Skeletal muscle tissue (tissue), 7 donors: ENCODE measurements around a stretch of chr16.

DNA sequence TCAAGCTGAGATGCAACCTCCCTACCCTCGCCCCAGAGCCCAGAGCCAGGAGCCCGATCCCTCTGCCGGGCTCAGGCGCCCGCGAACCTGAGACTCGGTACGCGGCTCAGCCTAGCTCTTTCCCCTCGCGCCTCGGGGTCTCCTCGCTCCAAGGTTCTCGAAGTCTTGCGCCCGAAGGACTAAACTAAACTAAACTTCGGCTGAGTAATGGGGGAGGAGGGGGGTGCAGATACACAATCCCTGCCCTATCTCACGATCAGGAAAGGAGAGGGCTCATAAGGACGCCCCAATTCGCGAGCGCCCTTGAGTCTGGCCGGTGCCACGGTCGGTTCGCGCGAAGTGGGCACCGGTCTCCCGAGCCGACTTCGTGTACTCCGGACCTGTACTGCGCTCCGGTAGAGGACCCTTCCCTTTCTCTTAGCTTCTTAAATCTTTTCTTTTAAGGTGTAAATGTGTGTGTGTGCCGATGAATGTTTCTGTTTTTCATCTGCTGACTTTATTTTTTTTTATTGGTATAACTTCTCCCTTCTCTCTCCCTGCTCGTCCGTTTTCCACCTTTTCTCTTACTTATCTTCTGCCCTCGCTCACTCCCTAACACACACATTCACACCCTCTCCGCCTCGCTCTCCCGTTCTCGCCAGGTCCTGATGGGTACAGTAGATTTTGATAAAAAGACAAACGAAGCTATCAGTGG lies 1.9 kb upstream of the SALL1 start:
- PRO-cap, 3 experiments = no peak in any of the 3 experiments
- RAMPAGE, long total RNA = no peak
- RRBS, 2 experiments = no CpG with 5 or more reads among the region's 44 CpGs

DNA sequence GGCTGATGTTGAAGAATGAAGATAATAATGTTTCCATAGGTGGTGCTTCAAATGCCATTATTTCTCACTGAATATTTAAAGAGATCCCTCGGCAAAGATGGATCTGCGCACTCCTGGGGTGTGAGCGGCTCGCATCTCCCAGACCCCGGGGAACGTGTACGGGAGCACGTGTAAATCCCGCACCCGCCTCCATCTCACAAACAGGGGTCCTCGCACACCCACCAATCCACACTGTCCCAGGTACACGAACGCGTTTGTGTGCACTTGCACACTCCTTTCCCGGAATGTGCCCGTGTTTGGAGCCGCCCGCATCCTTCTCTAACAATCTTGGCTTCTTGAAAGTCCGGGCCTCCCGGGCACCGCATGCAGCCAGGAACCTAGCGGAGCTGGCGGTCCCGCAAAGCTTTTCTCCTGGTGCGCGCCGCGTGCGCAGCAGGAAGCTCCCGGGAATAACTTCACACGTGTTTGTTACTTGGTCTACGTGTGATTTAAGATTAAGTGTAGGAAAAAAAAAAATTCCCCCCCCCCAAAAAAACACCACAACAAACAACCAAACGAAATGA lies 2.5 kb upstream of the SALL1 start:
- PRO-cap, 3 experiments = no peak in any of the 3 experiments
- RAMPAGE, long total RNA = no peak
- RRBS, 2 experiments = 8% methylated on average over 21 of the region's 33 CpGs

- PRO-cap, 3 experiments = no peak in any of the 3 experiments
- RAMPAGE, long total RNA = no peak
- RRBS, 2 experiments = 19 to 24% methylated on average over 2 of the region's 6 CpGs
Measured at GRCh38 chr16:51243933-51244132, 92.8 kb upstream of the SALL1 start.

DNA sequence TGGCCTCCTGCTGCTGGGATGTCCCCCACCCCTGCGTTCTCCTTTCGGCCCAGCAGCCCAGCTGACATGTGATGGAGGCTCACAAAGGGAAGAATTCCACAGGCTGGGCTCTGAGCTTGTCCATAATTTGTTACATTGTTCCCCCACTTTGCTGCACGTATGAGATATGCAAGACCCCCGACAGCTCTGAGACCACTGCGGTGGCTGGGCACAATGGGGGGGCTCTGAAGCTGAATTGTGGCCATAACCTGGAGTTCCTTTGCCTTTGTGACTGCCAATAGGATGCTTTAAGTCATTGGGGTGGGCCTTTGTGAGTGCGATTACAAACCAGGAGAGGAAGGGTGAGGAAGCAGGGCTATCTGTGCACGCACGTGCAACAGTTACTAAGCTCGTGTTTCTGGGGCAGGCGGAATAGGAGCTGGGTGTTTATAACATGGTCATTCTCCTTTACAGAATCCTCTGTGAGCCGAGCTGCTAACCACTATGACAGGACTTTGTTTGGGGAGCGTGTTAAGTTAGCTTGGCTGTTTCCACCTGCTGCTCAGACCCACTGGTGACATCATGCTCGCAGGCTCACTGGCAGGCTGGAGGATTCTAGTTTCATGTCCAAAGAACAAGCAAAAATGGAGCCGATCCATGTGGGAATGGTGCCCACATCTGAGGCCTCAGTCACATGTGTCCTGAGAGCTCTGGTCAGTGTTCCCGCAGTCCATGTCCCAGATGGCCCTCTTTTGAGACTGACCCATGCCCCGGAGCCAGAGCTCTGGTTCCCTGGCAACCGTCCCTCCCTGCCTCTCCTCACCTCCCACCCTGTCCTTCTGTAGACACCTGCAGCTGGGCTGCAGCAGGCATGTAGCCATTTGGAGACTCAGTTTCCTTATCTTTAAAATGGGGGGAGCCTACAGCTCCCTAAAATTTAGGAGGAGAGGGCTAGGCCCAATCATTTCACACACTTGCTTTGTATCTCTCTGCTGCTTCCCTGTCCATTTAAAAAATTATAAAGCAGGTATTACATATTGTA lies 208.4 kb upstream of the SALL1 start:
- PRO-cap, 3 experiments = no peak in any of the 3 experiments
- RAMPAGE, long total RNA = no peak
- RRBS, 2 experiments = no CpG with 5 or more reads among the region's 17 CpGs

- PRO-cap, 3 experiments = no peak in any of the 3 experiments
- RAMPAGE, long total RNA = no peak
- RRBS, 2 experiments = no CpG with 5 or more reads among the region's 10 CpGs
Measured at GRCh38 chr16:51591806-51592471, 440.9 kb upstream of the SALL1 start.

DNA sequence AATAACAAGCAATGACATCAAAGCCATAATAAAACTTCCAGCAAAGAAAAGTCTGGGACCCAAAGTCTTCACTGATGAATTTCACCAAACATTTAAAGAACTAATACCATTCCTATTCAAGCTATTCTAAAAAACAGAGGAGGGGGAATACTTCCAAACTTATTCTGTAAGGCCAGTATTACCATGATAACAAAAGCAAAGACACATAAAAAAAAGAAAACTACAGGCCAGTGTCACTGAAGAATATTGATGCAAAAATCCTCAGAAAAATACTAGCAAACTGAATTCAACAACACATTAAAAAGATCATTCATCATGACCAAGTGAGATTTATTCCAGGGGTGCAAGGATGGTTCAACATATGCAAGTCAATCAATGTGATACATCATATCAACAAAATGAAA lies 591.9 kb upstream of the SALL1 start:
- PRO-cap, 3 experiments = no peak in any of the 3 experiments
- RAMPAGE, long total RNA = no peak

- PRO-cap, 3 experiments = no peak in any of the 3 experiments
- RAMPAGE, long total RNA = no peak
- RRBS, 2 experiments = no CpG with 5 or more reads among the region's 9 CpGs
Measured at GRCh38 chr16:51755185-51755546, 604.1 kb upstream of the SALL1 start.

- PRO-cap, 3 experiments = no peak in any of the 3 experiments
- RAMPAGE, long total RNA = no peak
- RRBS, 2 experiments = no CpG with 5 or more reads among the region's 13 CpGs
Measured at GRCh38 chr16:53043930-53044694, 8.6 kb downstream of the CHD9NB start.

DNA sequence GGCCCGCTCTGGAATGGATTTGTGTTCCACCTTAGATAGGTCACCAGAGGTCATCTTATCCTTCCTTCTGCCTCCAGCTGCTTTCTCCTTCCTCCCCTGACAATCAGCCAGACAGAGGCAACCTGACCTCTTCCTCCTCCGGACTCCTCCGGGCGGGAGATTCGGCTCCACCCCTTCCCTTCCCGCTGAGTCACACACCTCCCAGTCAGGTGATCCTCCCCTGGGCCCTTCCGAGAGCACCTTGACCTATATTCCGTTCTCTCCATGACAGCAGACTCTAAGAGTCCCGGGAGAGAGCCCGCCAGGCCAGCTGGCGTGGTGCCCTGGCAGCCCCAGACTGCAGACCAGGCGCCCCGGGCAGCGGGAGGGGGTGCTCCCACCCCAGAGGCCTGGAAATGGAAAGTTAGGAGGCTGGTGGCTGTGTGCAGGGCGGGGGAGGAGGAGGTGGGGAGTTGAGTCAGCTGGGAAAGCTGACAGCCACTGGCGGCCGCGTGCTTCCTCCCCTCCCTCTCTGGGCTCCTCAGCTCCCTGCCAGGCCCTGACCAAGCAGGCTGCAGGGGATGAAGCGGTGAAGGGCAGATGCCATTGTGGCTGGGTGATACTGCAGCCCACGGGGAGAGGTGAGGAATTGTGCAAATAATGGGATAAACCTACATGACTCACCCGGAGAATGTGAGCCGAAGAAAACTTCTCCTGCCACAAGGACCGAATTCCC lies 44.9 kb downstream of the CHD9 start:
- PRO-cap, 3 experiments = peak in 3 of 3 experiments; most common plus-strand start position 280 of the sequence (in 1); most common minus-strand start position 161 of the sequence (in 2)
- RAMPAGE, long total RNA = no peak
- RRBS, 2 experiments = 3% methylated on average over 5 to 6 of the region's 23 CpGs

DNA sequence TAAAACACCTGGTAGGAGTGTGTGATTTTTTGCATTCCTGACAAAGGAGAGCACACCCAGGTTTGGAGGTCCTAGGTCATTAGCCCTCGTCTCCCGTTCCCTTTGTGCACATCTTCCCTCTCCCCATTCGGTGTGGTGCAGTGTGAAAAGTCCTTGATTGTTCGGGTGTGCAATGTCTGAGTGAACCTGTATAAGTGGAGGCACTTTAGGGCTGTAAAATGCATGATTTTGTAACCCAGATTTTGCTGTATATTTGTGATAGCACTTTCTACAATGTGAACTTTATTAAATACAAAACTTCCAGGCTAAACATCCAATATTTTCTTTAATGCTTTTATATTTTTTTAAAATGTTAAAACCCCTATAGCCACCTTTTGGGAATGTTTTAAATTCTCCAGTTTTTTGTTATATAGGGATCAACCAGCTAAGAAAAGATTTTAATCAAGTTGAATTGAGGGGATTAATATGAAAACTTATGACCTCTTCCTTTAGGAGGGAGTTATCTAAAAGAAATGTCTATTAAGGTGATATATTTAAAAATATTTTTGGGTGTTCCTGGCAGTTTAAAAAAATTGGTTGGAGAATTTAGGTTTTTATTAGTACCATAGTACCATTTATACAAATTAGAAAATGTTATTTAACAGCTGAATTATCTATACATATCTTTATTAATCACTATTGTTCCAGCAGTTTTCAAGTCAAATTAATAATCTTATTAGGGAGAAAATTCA lies 12.1 kb downstream of the AKTIP start:
- PRO-cap, 3 experiments = no peak in any of the 3 experiments
- RAMPAGE, long total RNA = no peak
- RRBS, 2 experiments = no CpG with 5 or more reads among the region's 4 CpGs

- PRO-cap, 3 experiments = no peak in any of the 3 experiments
- RAMPAGE, long total RNA = no peak
- RRBS, 2 experiments = no CpG with 5 or more reads among the region's 8 CpGs
Measured at GRCh38 chr16:53515127-53515673, 12.2 kb upstream of the AKTIP start.

GRCh38 chr16:53756583-53757075 lies 52.7 kb downstream of the FTO start:
- PRO-cap, 3 experiments = no peak in any of the 3 experiments
- RAMPAGE, long total RNA = no peak
- RRBS, 2 experiments = no CpG with 5 or more reads among the region's 3 CpGs

DNA sequence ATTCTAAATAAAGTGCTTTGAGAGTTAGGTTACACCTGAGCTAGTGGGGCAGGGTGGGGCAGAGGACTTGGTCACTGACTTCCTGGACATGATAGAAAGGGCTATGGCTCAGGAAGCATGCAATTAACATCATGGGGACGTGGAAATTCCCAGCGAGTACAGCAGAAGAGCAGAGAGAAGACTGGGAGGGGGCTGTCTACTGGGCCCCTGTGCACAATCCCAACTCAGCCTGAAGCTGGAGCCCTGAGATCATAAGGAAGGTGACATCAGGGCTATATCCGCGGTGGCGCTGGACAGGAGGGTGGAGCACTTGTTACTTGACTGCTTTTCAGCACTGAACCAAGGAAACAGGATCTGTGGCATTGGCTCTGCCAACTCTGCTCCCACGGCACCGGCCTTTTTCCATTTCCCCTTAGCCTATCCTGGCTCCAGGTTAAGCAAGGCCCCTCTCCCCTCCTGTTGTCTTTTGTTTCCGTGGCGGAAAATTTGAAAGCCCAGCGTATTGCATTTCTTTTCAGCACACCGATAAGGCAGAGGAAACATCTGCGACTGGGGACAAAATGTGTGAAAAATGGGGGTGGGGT lies 124.9 kb upstream of the IRX3 start:
- PRO-cap, 3 experiments = no peak in any of the 3 experiments
- RAMPAGE, long total RNA = no peak
- RRBS, 2 experiments = no CpG with 5 or more reads among the region's 12 CpGs

DNA sequence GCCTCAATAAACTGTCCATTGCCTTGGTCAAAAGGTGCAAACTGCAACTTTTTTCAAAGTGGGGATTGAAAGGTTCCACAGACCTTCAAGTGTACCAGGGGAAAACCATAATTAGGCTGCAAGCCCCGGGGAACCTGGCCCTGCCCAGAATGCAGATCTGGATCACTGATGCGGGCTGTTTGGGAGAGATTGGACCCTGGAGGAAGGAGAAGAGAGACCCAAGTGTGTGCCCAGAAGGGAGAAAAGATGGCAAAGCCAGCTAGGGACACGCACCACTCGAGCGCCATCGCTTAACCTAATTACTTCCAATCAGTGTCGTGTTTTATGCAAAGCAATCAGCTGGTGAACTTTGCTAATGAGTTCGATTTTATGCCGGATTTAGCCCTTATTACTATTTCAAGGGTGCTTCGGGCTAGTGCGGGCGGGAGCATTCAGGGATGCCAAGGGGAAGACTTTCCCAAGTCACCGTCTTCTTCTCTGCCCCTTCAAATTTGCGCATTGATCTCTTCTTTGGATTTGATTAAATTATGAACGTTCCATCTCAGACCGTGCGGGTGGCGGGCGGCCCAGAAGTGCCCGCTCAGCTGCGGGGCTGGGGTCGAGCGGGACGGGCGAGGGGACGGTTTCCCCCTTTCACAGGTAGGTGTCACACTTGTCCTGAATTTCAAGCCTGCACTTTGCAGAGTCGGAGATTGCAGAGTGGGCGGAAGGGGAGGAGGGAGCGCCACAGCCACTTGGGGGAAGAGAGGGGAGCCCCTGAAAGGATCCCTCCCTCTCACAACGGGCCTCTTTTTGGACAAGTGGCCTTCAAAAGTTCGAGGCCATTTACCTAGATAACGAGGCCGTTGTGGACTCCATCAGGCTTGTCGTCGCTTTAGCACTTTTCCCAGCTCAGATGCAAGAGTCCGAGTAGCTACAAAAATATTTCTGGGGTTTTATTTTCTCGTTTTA lies 4.1 kb downstream of the IRX5 start:
- PRO-cap, 3 experiments = no peak in any of the 3 experiments
- RAMPAGE, long total RNA = no peak
- RRBS, 2 experiments = no CpG with 5 or more reads among the region's 37 CpGs

- PRO-cap, 3 experiments = no peak in any of the 3 experiments
- RAMPAGE, long total RNA = no peak
- RRBS, 2 experiments = 17 to 19% methylated on average over 7 to 13 of the region's 29 CpGs
Measured at GRCh38 chr16:55331047-55331504, 7.1 kb downstream of the IRX6 start.

- PRO-cap, 3 experiments = no peak in any of the 3 experiments
- RAMPAGE, long total RNA = no peak
- RRBS, 2 experiments = no CpG with 5 or more reads among the region's 10 CpGs
Measured at GRCh38 chr16:55372999-55373624, 49.1 kb downstream of the IRX6 start.

- PRO-cap, 3 experiments = no peak in any of the 3 experiments
- RAMPAGE, long total RNA = no peak
- RRBS, 2 experiments = no CpG with 5 or more reads among the region's 11 CpGs
Measured at GRCh38 chr16:55496709-55497260, 12.1 kb upstream of the LPCAT2 start.

GRCh38 chr16:55508297-55508759 lies 544 bp upstream of the LPCAT2 start:
- PRO-cap, 3 experiments = no peak in any of the 3 experiments
- RAMPAGE, long total RNA = no peak
- RRBS, 2 experiments = no CpG with 5 or more reads among the region's 3 CpGs

GRCh38 chr16:55835975-55836744 lies 3.3 kb upstream of the CES1 start:
- PRO-cap, 3 experiments = no peak in any of the 3 experiments
- RAMPAGE, long total RNA = no peak
- RRBS, 2 experiments = no CpG with 5 or more reads among the region's 7 CpGs

GRCh38 chr16:56191987-56192565 lies 787 bp downstream of the GNAO1 start:
- PRO-cap, 3 experiments = no peak in any of the 3 experiments
- RAMPAGE, long total RNA = no peak
- RRBS, 2 experiments = 6 to 7% methylated on average over 5 of the region's 34 CpGs